ENCODE data around the genes RREB1 and SSR1.

GRCh38 chr6:6730689-6731234 lies 142.2 kb downstream of the LY86 start:
- PRO-cap, 3 experiments: no peak in any of the 3 experiments
- RAMPAGE, long total RNA, 2 experiments: no peak in any of the 2 experiments
- RRBS: no CpG with 5 or more reads among the region's 3 CpGs

- PRO-cap, 3 experiments: no peak in any of the 3 experiments
- RAMPAGE, long total RNA, 2 experiments: no peak in any of the 2 experiments
- RRBS: no CpG with 5 or more reads among the region's 9 CpGs
Measured at GRCh38 chr6:6734622-6735214, 146.2 kb downstream of the LY86 start.

GRCh38 chr6:6738723-6739232 lies 150.3 kb downstream of the LY86 start:
- PRO-cap, 3 experiments: no peak in any of the 3 experiments
- RAMPAGE, long total RNA, 2 experiments: no peak in any of the 2 experiments
- RRBS: no CpG with 5 or more reads among the region's 2 CpGs

DNA sequence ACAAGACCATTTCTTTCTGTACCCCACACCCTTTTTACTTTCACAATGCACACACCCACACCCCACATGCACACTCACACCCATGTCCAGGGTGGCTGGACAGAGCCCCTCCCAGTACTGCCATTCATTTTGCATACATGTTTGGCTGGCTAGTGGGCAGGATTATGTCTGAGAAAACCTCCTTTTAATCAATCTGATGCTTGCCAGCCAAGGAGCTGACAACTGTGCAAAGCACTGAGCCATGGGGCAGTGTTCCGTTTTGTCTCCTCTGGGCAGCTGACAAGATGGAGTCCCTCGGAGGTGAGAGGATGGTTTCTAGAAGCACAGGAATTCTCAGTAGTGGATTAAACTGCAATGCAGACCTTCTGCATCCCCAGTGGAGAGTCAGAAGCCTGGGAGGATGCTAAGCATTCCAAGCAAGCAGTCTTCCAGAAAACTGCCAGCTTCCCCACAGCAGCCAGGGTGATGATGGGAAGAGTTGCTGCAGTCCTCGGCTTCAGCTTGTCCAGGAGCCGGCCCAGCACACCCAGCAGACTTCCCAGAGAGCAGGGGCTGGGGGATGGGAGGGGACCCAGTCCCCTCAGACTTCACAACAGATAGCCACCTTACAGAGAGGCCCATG lies 163.5 kb downstream of the LY86 start:
- PRO-cap, 3 experiments: no peak in any of the 3 experiments
- RAMPAGE, long total RNA, 2 experiments: no peak in any of the 2 experiments
- RRBS: no CpG with 5 or more reads among the region's 4 CpGs

DNA sequence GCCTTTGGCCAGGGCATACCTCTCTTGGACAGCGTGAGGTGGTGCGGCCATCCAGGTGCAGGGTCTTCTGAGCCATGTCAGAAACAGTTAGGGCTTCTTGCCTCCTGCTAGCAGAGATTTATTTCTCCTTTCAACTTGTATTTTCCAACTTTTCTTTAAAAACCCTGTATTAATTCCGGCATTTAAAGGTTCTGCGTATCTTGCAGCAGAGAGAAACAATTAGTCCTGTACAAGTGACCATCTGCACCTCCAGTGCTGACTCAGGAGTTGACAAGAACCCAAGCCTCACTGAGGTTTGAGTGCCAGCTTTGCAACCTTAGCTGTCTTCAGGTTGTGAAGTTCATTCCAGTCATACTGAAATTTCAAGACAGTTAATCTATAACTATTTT lies 177.9 kb downstream of the LY86 start:
- PRO-cap, 3 experiments: no peak in any of the 3 experiments
- RAMPAGE, long total RNA, 2 experiments: no peak in any of the 2 experiments
- RRBS: no CpG with 5 or more reads among the region's 4 CpGs

DNA sequence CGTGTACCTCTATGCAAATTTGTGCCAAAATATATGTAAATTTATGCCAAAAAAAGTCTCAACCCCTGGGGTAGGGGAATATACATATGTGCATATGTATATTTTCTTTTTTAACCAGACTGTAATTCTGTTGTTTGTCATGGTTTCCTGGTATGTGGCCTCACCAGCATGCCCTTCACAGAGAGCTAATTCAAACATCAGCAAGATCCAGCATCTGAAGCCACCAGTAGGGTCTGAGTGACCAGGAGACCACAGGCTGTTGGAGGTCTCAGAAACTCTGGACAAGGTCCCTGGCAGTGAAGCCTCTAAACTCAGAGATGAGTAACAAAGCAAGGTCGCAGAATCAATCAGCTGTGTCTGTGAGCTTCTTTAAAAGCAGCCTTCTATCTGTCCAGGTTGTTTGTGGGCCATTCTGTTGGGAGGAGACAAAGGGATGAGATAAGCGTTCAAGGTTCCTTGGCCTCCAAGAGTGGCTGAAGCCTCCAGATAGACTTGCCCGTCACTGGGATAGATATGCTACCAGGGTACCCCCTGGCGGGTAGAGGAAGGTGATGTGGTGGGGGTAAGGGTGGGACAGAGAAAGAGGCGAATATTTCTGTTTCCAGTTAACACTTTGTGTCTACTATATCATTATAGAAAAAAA lies 234.8 kb upstream of the RREB1 start:
- PRO-cap, 3 experiments: no peak in any of the 3 experiments
- RAMPAGE, long total RNA, 2 experiments: no peak in any of the 2 experiments
- RRBS: no CpG with 5 or more reads among the region's 6 CpGs

DNA sequence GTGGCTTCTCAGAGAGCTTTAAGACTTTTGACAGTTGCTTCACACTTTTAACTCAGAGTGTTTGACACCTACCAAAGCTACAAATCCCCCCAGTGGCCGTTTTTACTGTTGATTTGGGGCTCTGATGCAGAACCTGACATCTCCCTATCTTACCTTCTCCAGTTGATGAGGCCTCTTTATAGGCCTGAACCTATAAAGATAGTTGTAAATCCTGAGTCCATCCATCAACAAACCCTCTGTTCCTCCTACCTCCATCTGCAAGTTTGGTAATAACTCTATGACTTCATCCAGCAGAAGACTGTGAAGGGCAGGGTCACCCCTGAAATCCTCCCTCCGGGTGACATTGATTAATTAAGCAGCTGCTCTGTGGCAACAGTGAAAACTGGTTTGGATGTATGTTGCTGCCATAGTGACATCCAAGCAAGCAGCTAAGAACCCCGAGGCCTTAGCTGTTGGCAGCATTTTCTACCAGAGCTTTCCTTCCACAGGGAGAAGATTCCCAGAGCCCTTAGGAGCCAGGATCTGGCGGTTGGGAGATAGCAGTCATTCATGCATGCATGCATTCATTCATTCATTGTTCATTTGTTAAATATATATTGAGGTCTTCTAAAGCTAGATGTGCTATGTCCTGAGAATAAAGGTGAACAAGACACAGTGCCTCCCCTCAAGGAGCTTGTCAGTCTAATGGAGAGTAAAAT lies 226.0 kb upstream of the RREB1 start:
- PRO-cap, 3 experiments: no peak in any of the 3 experiments
- RAMPAGE, long total RNA, 2 experiments: no peak in any of the 2 experiments
- RRBS: no CpG with 5 or more reads among the region's 4 CpGs

DNA sequence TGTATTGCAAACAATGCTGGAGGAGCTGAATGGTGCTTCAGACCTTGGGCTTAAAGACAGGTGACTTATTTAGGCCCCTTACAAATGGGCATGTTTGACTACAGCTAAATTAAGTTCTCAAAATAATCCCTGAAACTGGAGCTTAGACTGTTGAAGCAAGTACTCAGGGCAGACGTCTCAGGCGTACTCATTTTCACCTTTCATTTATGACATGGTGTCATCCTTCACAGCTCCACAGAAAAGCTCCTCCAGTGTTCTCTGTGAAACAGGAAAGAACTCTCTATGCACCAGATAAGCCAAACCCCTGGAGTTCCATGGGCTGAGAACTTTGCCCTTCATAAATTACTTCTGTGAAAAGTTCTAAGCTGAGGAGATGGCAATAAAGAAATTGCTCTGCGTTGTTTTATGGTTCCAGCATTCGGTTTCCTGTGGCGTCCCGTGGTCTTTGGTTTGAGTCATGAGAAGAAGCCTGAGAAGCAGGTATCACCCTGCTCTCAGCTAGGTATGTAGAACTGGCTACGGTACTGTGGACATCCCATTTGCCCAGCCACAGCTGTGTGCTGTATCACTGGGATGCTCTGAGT lies 20.3 kb upstream of the RREB1 start:
- PRO-cap, 3 experiments: no peak in any of the 3 experiments
- RAMPAGE, long total RNA, 2 experiments: no peak in any of the 2 experiments
- RRBS: no CpG with 5 or more reads among the region's 7 CpGs

GRCh38 chr6:7107232-7107655 lies 517 bp upstream of the RREB1 start:
- PRO-cap, 3 experiments: no peak in any of the 3 experiments
- RAMPAGE, long total RNA, 2 experiments: no peak in any of the 2 experiments
- RRBS: 2% methylated on average over 15 of the region's 38 CpGs

- PRO-cap, 3 experiments: peak in 3 of 3 experiments; most common plus-strand start chr6:7107793 (in 3); most common minus-strand start chr6:7107734 (in 3)
- RAMPAGE, long total RNA, 2 experiments: start-site peak on the plus strand in 1 of 2 experiments, at chr6:7107743-7107960 at its widest, 71 to 393 reads per replicate
- RRBS: 1% methylated on average over 29 of the region's 71 CpGs
Measured at GRCh38 chr6:7107656-7108310, at the start of gene RREB1. TSS of gene RREB1 (plus strand) at chr6:7107961.

- PRO-cap, 3 experiments: no peak in any of the 3 experiments
- RAMPAGE, long total RNA, 2 experiments: no peak in any of the 2 experiments
- RRBS: no CpG with 5 or more reads among the region's 6 CpGs
Measured at GRCh38 chr6:7126629-7127259, 19.0 kb downstream of the RREB1 start.

DNA sequence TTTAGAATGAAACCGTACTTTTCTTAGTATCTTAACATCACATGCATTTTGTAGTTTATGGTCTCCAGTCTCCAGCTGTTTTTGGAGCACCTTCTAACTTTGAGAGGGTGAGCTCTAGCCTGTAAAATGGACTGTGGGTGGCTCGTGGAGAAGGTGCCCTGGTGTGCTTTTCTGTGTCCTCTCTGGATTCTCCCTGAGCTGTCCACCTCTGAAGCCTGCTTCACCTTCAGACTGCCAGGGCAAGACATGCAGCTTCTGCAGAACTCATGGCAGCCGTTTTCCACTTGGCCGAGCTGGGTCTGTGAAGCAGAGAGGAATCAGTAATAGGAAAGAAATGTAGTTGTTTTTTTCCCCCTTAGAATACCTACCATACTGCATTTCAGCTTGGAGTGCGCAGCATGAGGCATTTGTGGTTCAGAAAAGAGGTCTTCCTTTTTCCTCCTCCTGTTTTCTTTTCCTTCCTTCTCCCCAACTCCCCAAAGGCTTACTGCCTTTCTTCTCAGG lies 39.2 kb downstream of the RREB1 start:
- PRO-cap, 3 experiments: no peak in any of the 3 experiments
- RAMPAGE, long total RNA, 2 experiments: no peak in any of the 2 experiments
- RRBS: no CpG with 5 or more reads among the region's 5 CpGs

- PRO-cap, 3 experiments: no peak in any of the 3 experiments
- RAMPAGE, long total RNA, 2 experiments: no peak in any of the 2 experiments
- RRBS: no CpG with 5 or more reads among the region's 3 CpGs
Measured at GRCh38 chr6:7220358-7220655, 92.7 kb downstream of the SSR1 start.

DNA sequence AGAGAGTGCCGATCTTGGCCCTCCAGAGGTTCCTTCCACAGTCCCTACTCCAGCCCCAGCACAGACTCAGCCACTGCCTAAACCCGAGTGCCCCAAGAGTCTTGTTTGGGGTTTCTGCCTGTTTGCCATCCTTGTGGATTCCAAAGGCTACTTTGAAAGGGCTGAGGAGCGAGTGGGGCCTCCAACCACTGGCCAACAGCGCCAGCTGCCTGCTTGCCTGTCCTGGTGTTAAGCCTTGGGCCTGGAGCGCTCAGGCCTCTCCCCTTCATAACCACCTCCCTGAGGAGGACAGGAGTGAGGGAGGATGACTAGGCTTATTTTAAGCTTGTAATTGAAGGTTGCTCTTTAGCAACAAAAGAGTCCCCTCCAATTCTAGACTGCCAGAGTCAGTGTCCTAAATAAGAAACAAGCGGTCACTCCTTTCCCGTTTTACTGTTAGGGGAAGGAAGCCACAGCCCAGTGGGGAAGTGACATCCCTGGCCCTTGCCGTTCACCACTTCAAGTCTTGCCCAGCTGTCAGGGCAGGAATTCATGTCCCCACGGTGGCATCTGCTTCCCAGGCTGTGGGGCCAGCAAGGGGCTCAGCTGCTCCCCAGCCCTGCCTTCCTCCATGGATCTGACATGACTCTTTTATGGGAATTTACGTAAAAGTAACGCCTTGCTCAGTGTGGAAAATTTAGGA lies 58.0 kb downstream of the SSR1 start:
- PRO-cap, 3 experiments: no peak in any of the 3 experiments
- RAMPAGE, long total RNA, 2 experiments: no peak in any of the 2 experiments
- RRBS: no CpG with 5 or more reads among the region's 11 CpGs

DNA sequence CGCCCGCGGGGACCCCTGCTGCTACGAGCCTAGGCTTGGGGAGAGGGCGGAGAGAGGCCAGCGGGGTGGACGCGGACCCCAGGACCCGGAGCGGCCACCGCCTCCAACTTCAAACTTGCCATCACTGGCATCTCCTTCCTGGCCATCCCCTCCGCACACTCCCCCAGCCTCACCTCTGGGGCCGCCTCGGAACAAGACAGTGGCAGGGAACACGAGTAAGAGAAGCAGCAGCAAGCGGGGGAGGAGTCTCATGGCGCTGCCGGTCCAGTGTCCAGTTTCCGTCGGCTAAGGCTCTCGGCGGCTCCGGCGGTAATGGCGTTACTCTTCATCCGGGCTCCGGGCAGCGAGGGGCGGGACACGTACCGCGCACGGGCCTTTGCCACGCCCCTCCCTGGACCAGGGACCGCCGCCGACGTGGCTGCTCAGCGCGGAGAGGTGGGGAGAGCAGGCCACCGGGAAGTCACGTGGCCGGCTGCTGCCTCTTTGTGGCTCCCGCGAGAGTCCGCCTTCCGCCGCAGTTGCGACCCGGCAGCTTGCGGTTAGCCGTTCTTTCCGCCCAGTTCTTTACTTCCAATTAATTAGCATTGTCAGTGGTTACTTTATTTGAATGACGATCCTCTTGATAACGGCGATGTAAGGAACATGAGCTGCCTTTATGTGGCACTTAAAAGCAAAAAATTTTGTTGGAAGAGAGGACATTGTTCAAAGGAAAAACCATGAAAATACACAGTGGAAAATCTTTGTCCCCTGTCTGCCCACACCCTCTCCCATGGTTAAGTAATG lies at the start of gene SSR1:
SSR1 (minus strand) TSS at position 331 of the 783 bp plus-strand sequence.
- PRO-cap, 3 experiments: peak in 3 of 3 experiments; most common plus-strand start position 517 of the sequence (in 3); most common minus-strand start position 287 of the sequence (in 3)
- RAMPAGE, long total RNA, 2 experiments: start-site peak on the plus strand in 1 of 2 experiments, centred at position 405 of the sequence, 10 reads per replicate; start-site peak on the minus strand in 2 of 2 experiments, centred at positions 287 to 300 of the sequence, 1,814 to 2,687 reads per replicate
- RRBS: 2% methylated on average over 24 of the region's 56 CpGs

- PRO-cap, 3 experiments: peak in 3 of 3 experiments; most common plus-strand start chr6:7345048 (in 2); most common minus-strand start chr6:7344680 (in 2)
- RAMPAGE, long total RNA, 2 experiments: no peak in any of the 2 experiments
- RRBS: no CpG with 5 or more reads among the region's 45 CpGs
Measured at GRCh38 chr6:7344054-7345198, 31.4 kb upstream of the SSR1 start.

DNA sequence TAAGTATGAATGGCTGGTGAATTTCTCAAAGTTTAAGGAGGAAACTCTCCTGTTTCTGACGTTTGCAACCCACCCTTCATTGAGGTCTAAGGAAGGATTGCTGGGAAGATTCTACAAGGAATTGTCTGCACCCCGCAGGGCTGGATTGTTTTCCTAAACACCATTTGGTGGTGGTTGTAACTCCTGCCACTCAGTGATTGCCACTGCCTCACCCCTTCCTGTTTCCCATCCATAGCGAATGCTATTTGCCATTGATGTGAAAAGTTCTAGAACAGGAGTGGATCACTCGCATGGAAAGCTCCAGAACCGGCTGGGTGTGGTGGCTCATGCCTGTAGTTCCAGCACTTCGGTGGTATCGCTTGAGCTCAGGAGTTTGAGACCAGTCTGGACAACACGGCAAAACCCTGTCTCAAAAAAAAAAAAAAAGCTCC lies 8.6 kb upstream of the DSP start:
- PRO-cap, 3 experiments: no peak in any of the 3 experiments
- RAMPAGE, long total RNA, 2 experiments: no peak in any of the 2 experiments
- RRBS: no CpG with 5 or more reads among the region's 8 CpGs

DNA sequence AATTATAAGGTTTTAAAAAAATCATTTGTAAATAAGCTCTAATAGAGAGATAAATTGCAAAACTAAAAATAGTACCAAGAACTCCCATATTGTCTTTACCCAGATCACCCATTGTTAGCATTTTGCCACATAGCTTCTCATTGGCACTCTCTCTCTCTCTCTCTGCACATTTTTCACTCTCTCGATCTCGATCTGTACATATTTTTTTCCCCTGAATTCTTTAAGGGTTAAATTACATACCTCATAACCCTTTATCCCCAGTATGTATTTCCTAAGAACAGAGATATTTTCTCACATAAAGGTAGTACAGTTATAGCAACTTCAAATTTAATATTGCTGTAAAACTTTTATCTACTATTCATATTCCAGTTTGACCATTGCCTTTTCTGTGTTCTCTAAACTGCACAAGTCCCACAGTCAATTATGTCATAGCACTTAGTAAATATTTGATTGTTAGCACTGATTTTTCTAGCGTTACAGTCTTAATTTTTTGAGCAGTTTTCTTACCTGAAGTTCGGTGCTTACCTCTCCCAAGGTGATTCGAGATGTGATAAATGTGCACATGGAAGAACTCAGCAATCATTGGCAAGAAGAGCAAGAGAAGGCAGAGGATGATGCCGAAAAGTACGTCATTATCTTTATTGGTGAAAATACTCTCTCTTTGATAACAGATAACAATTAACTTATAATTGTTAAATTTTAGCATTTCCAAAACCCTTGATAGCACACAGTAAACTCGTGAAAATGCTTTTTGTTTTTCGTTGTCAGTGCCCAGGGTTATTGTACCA lies 15.1 kb downstream of the SNRNP48 start:
- PRO-cap, 3 experiments: no peak in any of the 3 experiments
- RAMPAGE, long total RNA, 2 experiments: no peak in any of the 2 experiments
- RRBS: no CpG with 5 or more reads among the region's 9 CpGs

DNA sequence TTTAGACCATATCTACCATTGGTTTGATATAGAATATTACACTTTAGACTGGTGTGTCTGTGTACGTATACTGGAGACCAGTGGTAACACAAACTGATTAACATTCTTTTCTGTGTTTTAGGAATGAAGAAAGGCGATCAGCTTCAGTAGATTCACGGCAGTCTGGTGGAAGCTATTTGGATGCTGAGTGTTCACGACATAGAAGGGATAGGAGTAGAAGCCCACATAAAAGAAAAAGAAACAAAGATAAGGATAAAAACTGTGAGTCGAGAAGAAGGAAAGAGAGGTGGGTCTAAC lies 15.9 kb downstream of the SNRNP48 start:
- PRO-cap, 3 experiments: no peak in any of the 3 experiments
- RAMPAGE, long total RNA, 2 experiments: no peak in any of the 2 experiments
- RRBS: no CpG with 5 or more reads among the region's 5 CpGs

- PRO-cap, 3 experiments: no peak in any of the 3 experiments
- RAMPAGE, long total RNA, 2 experiments: no peak in any of the 2 experiments
- RRBS: 2% methylated on average over 13 of the region's 83 CpGs
Measured at GRCh38 chr6:7726352-7727100, 627 bp downstream of the BMP6 start.